Epidermal melanocyte (primary cell): ENCODE data around the genes LIPF and STAMBPL1.

DNA sequence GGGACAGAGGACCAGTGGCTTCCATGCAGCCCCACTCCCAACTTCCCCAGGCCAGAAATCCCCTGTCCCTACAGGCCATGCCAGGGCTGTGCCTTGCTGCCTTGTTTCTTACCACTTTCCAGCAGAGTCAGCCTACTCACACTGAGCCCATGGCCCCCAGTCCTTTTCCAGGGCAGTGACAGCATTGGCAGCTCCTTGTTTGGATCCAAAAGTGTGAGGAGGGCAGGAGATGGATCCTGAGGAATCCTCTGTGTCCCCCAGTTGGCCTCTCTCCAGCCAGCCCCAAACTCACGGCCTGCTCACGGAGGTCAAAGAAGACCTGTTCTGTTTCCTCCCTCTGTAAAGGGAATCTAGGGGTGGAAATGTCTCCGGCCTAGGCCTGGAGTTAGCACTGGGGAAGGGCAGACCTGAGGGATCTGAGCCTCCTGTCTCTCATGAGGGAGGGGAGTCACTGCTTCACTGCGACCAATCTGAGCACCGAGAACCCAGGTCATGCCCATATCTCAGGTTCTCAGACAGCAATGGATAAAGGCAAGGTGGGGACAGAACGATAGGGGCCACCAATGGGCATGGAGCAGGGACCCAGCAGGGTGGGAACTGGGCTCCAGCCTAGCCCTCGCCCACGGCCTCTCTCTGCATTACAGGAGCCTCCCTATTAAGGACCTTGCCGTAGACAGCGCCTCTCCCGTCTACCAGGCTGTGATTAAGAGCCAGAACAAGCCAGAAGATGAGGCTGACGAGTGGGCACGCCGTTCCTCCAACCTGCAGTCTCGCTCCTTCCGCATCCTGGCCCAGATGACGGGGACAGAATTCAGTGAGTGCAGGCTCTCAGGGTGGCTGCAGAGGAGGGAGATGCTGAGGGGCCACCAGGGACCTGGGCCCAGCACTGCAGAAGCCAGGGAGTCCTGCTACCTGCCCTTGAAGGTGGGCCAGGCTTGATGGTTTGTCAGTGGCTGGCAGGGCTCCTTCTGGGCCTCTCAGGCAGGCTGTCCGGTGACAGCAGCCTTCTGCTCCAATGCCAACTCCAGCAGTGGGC, 23.3 kb downstream of the LDB3 start:
- RRBS, result 74% methylated on average over 1 of the region's 18 CpGs

GRCh38 chr10:86710911-86711954, 42.9 kb downstream of the LDB3 start:
- RRBS, result 3% methylated on average over 63 of the region's 107 CpGs

- RRBS, result no CpG with 5 or more reads among the region's 4 CpGs
Measured at GRCh38 chr10:86759024-86759770, 2.8 kb downstream of the BMPR1A start.

DNA sequence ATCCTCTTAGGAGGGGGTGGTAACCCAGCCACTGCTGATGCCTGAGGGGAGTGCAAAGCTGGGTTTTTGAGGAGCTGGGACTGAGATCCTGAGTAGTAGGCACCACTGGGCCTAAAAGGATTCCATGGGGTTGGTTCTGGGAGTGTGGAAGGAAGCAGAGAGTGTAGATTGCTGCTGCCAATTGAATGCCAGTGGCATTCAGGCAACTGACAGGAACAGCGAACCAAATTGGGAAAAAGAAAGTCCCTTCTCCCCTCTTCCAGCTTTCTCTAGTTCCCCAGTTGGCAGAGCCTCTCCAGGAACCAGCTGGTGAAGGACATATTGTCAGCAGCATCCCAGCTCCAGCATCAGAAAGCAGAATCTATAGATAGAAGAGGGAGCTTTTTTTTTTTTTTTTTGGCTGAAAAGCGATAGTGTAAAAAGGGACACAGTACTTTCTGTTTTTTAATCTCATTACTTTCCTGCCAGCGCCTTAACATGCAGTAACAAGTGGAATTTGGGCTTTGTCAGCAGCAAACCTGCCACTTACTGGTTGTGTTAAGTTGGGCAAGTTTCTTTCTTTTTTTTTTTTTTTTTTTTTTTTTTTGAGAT, 91.5 kb downstream of the MMRN2 start:
- RRBS, result no CpG with 5 or more reads among the region's 3 CpGs

- RRBS, result no CpG with 5 or more reads among the region's 7 CpGs
Measured at GRCh38 chr10:86980820-86981538, 12.7 kb downstream of the ADIRF start.

- RRBS, result no CpG with 5 or more reads among the region's 8 CpGs
Measured at GRCh38 chr10:87008255-87008754, 11.8 kb upstream of the FAM25A start.

DNA sequence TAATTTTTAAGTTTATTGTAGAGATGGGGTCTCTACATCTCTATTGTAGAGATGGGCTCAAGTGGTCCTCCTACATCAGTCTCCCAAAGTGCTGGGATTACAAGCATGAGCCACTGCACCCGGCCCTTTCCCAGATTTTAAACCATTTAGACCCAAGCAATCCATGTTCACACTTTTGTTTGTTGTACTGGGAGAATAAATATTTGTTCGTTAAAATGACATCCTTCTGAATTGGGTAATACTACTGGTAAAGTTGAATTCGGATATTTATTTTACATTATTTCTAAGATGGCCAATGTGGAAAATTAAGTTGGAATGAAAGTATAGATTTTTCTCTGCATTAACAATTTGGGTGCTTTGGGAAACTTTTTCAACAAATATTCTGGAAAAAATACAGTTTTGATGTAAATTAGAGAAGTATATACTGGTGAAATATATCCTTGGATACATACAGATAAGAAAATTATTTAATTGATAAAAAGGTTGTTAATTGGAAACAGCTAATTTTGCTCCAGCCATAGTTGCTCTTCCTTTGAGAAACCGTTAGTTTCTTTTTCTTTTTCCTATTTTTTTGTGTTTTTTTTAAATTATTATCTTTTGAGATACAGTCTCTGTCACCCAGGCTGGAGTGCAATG, 52.9 kb downstream of the MINPP1 start:
- RRBS, result no CpG with 5 or more reads among the region's 4 CpGs

GRCh38 chr10:87578620-87579452, 74.1 kb downstream of the MINPP1 start:
- RRBS, result no CpG with 5 or more reads among the region's 14 CpGs

DNA sequence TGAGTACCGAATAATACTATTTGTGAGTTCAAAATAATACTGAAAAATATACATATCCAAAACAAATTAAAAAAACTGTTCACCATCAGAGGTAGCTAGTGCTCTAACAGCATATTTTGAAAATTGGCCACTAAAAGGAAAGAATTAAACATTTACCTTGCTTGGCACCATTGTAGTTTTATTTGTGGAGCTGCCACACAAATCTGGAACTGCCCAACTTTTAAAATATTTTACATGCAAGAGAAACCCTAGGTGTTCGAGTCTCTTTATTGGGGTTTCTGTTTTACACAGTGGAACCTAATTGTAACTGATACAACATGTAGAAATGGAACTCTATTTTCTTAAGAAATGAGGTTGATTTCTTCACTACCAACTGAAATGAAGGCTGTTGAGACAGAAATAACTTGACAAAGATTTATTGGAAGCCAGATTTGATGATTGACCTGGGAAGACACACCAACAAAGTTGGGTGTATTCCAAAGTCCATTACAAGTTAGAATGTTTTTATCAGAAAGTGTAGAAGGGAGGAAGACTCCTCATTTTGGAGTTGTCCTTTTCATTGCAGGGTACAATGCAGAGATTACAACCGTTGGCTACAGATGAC, 74.0 kb upstream of the PAPSS2 start:
- RRBS, result no CpG with 5 or more reads among the region's 3 CpGs

- RRBS, result no CpG with 5 or more reads among the region's 11 CpGs
Measured at GRCh38 chr10:87658827-87659375, 777 bp upstream of the PAPSS2 start.

GRCh38 chr10:87691465-87692443, 32.1 kb downstream of the PAPSS2 start:
- RRBS, result no CpG with 5 or more reads among the region's 6 CpGs

DNA sequence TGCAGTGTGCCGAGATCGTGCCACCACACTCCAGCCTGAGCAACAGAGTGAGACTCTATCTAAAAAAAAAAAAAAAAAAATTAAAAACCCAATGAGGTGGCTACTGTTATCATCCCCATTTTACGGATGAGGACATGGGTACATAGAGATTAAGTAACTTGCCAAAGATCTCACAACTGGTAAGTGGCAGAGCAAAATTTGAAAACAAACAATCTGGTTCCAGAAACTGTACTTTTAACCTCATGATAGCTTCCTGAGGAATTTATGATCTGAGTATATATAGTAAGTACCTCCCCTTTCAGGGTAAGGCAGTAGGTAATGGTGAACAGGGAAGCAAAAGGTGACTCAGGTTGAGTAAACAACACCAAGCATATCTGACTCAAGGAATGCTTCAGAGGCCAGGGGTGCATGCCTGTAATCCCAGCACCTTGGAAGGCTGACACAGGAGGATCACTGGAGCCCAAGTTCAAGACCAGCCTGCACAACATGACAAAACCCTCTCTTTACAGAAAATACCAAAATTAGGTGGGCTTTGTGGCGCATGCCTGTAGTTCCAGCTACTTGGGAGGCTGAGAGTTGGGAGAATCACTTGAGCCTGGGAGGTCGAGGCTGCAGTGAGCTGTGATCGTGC, 21.1 kb downstream of the KLLN start:
- RRBS, result no CpG with 5 or more reads among the region's 6 CpGs

DNA sequence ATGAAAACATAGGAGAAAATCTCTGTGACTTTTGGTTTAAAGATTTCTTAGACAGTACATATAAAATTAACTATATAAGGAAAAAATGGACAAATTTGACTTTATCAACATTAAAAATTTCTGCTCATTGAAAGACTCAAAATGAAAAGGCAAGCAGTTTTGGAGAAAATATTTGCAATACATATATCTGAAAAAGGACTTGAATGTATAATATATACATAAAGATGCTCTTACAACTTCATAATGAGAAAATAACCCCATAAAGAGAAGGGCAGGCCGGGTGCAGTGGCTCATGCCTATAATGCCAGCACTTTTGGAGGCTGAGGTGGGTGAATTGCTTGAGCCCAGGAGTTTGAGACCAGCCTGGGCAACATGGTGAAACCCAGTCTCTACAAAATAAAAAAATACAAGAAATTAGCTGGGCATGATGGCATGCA, 56.8 kb downstream of the PTEN start:
- RRBS, result no CpG with 5 or more reads among the region's 1 CpG

DNA sequence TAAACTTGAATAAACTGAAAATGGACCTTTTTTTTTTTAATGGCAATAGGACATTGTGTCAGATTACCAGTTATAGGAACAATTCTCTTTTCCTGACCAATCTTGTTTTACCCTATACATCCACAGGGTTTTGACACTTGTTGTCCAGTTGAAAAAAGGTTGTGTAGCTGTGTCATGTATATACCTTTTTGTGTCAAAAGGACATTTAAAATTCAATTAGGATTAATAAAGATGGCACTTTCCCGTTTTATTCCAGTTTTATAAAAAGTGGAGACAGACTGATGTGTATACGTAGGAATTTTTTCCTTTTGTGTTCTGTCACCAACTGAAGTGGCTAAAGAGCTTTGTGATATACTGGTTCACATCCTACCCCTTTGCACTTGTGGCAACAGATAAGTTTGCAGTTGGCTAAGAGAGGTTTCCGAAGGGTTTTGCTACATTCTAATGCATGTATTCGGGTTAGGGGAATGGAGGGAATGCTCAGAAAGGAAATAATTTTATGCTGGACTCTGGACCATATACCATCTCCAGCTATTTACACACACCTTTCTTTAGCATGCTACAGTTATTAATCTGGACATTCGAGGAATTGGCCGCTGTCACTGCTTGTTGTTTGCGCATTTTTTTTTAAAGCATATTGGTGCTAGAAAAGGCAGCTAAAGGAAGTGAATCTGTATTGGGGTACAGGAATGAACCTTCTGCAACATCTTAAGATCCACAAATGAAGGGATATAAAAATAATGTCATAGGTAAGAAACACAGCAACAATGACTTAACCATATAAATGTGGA, 102.3 kb downstream of the PTEN start:
- RRBS, result no CpG with 5 or more reads among the region's 7 CpGs

DNA sequence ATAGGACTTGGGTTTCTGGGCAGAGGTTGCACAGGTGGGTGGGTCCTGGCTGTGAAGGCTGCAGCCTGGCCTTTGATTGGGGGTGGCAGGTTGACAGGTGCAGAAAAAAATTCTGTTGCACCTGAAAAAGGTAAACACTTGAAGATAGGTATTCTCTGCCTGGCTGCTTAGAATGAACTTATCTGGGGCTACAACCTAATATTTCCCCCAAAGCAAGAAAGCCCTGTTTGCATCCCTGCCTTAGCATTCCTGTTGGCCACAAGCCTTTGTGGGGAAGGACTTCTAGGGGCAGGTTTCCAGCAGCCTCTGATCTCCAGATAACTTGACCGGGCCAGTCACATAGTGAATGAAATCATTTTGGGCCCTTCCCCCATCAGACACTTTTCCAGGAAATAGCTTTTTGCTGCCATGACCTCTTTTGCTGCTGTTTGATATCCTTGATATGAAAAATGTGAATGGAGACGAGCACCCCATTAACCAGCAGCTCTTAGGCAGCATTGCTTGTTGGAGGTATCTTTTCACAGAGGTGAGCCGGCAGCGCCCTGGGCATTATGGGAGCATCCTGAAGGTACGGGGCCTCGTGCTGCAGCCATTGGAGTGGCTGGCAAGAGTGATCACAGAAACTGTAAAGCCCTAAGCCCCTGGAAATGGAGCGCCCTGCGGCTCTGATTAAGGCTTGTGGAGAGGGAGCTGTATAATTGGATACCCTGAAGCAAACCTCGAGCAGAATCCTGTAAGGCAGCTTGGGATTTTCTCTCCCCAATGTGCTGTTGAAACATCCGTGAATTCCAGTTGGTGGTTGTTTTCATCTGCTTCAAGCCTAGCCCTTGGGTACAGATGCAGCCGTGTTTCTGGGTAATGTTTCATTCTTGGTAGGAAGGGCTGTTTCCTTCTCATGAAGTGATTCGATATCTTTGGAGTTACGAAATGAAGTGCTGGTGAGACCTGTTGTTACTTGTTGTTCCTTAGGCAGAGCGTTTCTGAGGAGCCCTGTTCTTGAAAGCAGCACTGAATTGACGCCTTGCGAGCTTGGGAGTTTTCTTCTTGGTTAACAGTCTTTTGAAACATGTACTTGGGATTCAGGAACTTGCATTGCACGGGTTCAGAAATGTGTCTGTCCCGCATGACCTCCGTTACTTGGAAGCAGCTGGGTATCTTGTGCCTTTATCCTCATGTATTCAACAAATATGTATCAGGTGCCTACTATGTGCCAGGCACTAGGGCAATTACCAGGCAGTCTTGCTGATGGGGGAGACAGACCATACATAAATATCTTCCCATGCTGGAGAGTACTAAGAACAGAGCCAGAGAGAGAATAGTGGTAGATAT, 179.0 kb downstream of the PTEN start:
- RRBS, result no CpG with 5 or more reads among the region's 19 CpGs

GRCh38 chr10:88270842-88271244, 312.3 kb downstream of the RNLS start:
- RRBS, result no CpG with 5 or more reads among the region's 3 CpGs

DNA sequence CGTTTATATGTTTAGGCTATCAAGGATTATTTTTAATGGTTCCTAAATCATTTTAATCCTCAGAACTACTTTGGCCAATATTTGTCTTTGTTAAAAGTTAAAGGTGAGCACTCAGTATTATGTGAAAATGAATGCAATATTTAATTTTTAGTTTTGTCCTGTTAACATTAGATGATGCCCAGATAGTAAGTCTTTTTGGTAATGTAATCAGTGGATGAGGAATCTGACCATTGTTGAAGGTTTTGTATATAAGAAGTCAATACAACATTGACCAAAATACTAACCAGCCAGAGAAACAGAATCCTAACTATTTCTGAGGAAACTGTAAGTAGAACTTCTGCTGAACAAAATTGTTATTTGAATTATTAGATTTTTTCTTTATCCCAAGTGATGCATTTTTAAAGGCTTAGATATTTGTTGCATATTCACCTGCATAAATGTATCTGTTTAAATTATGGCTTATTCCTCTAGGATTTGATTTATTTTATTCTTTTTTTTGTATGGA, at the start of gene LIPF:
LIPF (plus strand) TSS at position 275 of the 505 bp plus-strand sequence.
- RRBS, result no CpG with 5 or more reads among the region's 1 CpG

GRCh38 chr10:88879847-88880955, at the start of gene STAMBPL1:
STAMBPL1 (plus strand) TSS chr10:88880245.
- RRBS, result 2% methylated on average over 31 of the region's 99 CpGs

DNA sequence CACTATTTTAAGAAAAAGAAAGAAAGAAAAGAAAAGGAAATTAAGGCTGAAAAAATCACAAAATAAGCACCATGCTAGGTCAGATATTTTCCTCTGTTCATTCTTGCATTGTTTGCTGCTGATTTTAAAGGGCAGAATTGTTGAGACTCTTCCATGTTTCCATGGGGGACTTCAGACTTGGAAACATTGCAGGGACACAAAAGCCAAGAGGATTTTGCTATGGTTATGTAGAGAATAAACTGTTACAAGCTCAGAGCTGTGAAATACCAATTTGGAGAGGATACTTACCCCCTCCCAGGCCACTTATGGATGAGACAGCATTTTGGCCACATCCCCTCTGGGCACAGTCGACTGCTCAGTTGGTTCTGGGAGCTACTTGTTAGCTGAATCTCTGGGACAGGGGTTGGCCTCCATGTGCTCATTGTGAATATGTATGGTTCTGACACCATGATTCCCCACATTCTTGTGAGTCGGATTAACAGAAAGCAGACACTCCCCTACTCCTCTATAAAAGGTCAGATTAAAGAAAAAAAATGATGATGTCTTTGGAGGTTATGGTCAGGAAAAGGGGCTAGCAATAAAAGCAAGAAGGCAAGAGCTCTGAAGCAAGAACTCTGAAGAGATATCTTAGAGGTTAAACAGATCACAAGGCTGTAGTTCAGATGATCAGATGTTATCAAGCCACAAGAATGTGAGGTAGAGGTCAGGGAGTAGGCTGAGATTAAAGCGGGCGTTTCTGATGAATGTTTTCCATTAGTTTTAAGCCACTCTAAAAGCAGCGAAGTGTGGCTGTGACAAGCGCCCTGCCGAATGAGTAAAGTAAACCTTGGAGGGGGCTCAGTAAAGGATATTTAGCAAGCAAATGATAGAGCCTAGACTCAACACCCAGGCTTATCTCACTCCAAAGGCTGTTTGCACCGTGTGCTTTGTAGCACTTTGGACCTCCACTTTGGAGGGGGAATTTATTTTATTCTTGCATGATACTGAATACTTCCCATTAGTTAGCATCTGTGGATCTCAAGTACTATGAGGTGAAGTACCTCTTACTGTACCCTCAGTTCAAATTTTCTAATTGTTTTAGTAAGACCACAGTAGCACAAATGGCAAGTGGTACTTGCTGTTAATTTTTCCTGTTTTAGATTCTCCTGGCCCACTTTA, 17.2 kb downstream of the STAMBPL1 start:
- RRBS, result no CpG with 5 or more reads among the region's 8 CpGs